Occipital lobe (tissue), 2 donors: ENCODE results near the genes HLA-DQA2, SLC39A7 and PHF1.

DNA sequence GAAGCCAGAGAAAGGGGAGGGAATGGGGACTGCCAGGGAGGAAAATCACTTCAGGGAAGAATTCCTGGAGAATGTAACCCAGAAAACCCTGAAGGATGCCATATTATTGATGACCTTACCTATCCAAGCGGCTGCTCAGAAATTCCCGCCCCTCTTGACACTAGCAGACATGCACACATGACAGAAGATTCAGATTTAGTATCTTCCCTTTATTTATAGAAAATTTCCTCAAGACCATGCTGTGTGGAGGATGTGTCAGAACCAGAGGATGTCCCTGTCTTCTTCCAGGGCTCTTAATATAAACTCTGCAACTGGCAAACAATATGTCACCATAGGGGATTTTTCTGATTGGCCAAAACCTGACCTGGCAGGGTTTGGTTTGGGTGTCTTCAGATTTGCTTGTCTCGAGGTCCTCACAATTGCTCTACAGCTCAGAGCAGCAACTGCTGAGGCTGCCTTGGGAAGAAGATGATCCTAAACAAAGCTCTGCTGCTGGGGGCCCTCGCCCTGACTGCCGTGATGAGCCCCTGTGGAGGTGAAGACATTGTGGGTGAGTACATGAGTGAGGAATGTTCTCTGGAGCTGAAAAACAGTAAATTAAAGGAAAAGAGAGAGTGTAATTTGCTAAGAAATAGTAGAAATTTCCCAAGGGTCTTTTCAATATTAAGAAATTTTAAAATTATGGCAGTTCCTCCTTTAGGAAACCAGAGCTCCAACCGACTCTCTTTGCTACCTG lies at the start of gene HLA-DQA2:
TSS of gene HLA-DQA2 (plus strand) at position 416 of the 736 bp plus-strand sequence.
- RAMPAGE, long total RNA = no peak

- RAMPAGE, long total RNA = no peak
Observed at GRCh38 chr6:32819492-32819944, 2.7 kb upstream of the HLA-DOB start.

DNA sequence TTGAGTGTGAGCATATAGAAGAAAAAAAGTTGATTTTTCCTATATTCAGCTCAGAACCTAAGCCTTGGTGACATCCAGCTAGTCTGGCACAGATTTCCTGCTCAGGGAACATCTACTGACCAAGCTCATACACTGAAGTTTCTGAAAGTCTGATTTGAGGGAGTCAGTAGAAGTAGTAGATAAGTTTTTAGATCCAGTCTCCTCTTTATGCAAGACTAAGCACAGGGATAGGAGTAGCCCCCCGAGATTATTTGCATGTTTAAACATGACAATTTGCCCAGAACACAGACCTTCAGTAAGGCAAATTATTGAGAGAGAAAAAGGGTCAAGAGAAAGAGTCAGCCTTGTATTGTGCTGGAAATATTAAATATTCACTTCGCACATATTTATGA lies 747 bp downstream of the HLA-DMB start:
- RAMPAGE, long total RNA = no peak

DNA sequence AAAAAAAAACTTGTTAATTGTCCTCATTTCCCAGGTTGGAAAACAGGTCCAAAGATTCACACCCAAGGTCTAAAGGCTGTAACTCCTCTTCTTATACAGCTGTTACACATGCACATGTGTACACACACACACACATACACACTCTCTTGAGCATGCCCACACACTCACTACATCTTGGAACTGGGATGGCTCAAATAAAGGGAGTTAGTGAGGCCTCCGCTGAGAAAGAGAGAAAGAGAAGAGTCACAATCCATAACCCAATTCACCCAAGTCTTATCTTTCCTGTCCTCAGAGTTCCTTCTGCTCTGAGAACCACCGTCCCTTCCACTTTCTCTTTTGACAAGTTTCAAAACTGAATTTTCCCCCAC lies 3.1 kb upstream of the HLA-DMB start:
- RAMPAGE, long total RNA = no peak

GRCh38 chr6:32949274-32949657 lies 3.6 kb downstream of the HLA-DMA start:
- RAMPAGE, long total RNA = no peak

DNA sequence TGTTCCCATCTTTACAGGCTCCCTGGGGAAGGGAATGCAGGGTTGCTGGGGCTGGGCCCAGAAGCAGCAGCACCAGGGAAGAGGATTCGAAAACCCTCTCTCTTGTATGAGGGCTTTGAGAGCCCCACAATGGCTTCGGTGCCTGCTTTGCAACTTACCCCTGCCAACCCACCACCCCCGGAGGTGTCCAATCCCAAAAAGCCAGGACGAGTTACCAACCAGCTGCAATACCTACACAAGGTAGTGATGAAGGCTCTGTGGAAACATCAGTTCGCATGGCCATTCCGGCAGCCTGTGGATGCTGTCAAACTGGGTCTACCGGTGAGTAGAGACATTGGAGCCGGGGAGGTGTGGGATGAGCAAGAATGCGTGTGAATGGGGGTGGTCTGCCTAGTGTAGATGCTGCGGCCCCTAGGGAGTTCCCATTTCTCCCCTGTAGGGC lies 6.1 kb downstream of the BRD2 start:
- RAMPAGE, long total RNA = no peak

DNA sequence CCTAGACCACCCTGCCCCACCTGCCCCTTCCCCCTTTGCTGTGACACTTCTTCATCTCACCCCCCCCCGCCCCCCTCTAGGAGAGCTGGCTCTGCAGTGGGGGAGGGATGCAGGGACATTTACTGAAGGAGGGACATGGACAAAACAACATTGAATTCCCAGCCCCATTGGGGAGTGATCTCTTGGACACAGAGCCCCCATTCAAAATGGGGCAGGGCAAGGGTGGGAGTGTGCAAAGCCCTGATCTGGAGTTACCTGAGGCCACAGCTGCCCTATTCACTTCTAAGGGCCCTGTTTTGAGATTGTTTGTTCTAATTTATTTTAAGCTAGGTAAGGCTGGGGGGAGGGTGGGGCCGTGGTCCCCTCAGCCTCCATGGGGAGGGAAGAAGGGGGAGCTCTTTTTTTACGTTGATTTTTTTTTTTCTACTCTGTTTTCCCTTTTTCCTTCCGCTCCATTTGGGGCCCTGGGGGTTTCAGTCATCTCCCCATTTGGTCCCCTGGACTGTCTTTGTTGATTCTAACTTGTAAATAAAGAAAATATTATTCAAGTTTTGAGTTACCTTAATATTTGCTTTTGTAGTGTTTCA lies 12.5 kb downstream of the BRD2 start:
- RAMPAGE, long total RNA = no peak

DNA sequence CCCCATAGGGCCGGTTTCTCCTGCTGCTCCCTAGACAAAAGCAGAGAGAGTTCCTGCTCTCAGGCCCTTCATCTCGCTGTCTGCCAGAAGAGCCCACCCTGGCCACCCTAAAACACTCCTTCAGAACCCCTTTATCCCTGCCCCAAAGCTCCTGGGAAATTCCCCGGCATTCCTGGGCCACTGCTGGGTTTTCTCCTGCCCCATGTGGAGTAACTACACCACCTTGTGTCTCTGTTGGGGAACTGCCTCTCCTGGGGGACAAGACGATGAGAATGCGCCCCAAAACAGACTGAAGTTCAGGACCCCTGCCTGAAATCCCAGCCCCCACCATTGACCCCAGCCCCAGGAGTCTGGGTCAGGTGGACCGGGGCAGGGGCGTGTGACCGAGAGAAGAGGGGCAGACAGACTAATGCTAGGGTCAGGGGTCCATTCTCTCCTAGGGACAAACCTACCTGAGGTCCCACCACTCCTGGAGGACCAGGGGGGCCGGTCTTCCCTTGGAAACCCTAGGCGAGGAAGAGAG lies 19.6 kb downstream of the COL11A2 start:
- RAMPAGE, long total RNA = no peak

- RAMPAGE, long total RNA = no peak
Observed at GRCh38 chr6:33199492-33199794, 1.0 kb downstream of the RXRB start.

- RAMPAGE, long total RNA = start-site peak on the minus strand at chr6:33200658-33200665, 122 and 92 reads in 2 replicates; start-site peak on the plus strand at chr6:33200869-33200925, 382 and 121 reads in 2 replicates
Observed at GRCh38 chr6:33200580-33201100, at the start of gene SLC39A7. Gene SLC39A7 (plus strand): TSS chr6:33200867.

DNA sequence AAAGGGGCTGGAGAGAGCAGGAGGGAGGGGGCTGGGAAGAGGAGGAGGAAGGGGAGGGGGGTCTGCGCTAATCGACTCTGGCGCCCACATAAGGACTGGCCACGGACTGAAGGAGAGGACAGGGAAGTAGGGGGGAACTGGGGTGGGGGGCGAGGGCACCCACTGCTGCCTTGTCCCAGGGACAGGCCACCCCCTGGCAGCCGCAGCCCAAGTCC lies 1.1 kb upstream of the RING1 start:
- RAMPAGE, long total RNA = no peak

- RAMPAGE, long total RNA = no peak
Observed at GRCh38 chr6:33343780-33344205, 14.7 kb upstream of the SMIM40 start.

DNA sequence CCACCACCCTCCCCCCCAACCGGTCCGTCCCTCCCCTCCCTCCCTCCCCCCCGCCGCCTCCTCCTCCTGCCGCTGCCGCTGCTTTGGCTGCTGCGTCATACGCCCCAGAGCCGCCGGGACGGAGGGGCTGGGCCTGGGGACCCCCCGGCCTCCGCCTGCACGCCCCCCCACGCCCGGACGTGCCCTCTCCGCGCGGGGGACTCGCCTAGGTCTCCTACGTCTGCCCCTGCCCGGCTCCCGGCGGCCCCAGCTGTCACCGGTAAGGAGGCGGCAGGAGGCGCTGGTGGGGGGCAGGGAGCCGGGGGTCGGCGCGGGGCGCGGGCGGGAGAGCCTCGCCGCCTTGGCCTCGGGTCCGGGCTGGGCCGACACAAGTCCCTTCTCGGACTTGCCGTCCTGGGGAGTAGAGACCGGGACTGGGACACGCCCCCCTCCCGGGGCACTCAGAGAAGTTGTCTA lies at the start of gene PHF1:
TSS of gene PHF1 (plus strand) at position 58 of the 456 bp plus-strand sequence.
- RAMPAGE, long total RNA = start-site peak on the plus strand centred at position 67 of the sequence, 29 bp wide, 21 and 20 reads in 2 replicates

DNA sequence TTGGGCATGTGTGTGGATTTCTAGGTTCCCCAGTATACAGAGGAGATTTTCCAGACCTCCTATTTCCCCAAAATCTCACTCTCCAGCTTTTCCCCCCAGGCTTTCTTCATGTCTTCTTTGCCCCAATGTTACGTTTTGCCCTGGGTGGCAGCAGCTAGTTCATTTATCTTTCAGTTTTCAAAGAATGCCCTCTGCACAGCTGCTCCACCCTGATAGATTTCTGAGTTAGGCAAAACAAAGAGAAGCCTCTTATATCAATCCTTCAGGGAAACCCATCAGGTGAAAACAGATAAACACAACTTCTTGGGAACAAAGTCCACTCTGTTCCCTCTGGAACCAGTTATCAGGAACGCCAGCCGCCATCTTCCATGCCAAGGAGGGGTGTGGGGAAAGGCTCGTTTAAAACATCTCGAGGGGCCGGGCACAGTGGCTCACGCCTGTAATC lies 33.9 kb downstream of the ZBTB9 start:
- RAMPAGE, long total RNA = no peak

DNA sequence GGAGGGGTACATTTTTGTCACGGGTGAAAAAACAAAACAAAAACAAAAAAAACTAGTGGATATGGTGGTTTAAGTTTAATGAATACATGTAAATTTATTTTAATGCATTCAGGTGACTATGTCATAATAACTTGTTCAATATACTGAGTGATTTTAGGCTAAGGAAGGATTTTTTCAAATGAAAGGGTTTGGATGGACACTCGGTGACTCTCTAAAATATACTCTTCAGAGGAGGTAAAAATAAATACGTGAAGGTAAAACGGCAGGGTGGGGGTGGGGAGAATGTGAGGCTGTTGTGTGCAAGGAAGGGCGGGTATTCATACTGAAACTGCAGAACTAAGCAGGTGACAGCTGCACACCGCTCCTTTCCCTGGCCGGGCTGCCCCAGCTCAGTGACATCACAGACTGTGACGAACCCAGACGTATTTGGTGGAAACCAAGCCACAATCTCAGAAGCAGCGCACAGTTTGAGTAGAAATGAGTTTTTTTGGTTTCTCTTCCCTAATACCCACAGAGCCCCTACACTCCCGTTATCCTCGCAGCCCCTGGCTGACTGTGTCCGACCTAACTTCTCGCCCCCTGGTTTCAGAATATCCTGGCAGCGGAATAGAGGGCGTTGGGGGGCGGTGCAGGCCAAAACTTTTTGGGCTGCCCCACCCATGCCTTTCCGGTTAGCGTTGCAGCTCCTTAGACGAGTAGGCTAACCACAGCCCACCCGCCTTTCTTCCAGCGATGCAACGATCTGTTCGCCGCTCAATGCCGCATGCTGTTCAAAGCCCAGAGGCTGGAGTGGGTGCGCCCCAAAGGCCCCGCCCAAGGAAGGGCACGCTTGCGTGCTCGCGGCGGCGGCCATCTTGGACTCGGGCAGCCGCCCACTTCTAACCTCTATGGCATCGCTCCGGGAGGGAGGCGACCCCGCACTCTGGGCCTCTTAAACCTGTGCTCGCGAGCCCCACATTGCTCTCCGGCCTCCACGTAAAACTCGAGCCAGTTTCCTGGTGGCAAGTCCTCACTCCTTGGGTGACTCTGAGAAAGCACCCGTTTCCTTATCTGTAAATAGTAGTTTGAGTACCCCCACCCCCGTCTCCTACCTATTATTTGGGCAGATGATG lies 9.1 kb downstream of the BAK1 start:
- RAMPAGE, long total RNA = no peak

GRCh38 chr6:33576612-33577662 lies 3.1 kb downstream of the BAK1 start:
- RAMPAGE, long total RNA = no peak

- RAMPAGE, long total RNA = no peak
Observed at GRCh38 chr6:33610591-33612023, 10.0 kb upstream of the ITPR3 start.

- RAMPAGE, long total RNA = no peak
Observed at GRCh38 chr6:33620134-33620723, 893 bp upstream of the ITPR3 start.

DNA sequence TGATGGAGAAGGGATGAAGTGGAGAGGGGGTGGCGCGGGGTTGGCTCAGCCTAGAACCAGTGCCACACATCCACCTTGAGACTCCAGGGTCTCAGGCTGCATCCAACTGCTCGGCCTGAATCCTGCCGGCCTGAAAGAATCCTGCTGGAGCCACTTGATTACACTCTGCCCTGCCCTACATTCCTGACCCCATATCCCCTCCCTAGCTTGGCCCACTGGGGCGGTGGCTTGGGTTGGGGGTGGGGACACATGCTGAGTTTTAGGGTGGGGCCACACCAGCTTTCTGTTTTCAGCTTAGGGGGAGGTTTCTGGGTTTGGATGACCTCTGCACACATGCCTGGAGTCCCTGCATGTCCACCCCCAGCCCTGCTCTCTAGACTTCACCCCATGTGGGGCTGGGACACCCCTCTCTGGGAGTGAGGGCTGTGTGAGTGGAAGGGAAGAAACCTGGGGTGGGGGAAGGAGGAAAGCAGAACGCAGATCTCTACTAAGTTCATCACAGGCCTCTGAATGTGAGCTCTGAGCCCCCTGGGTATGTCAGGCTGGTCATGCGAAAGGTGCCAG lies 6.8 kb downstream of the ITPR3 start:
- RAMPAGE, long total RNA = no peak

- RAMPAGE, long total RNA = no peak
Observed at GRCh38 chr6:33640218-33641015, 19.3 kb downstream of the ITPR3 start.